Bronchus fibroblast of lung (primary cell): ENCODE measurements around a stretch of chr6.

GRCh38 chr6:95545263-95545731, 32.0 kb upstream of the MANEA start:
- RAMPAGE, long total RNA: no peak

DNA sequence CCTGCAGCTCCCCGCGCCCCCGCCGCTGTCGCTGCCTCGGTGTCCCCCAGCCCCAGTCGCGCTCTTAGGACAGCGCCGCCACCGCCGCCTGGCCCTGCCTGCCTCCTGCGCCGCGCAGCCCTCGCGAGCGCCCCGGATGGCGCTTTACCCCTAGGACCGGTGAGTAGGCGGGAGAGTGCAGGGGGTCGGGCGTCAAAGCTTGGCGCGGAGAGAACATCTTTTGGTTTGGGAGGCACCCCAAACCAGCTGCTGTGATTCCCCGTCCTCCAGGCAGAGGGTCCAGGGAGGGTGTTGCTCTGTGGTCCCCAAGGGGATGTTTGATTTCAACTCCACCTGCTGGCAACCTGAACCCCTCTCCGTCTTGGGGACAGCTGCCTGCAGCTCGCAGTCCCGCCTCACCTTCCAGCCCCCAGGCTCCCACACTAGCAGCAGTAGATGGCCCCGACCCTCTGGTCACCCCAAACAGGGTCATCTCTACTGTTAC, 322 bp downstream of the FUT9 start:
- RAMPAGE, long total RNA: no peak

DNA sequence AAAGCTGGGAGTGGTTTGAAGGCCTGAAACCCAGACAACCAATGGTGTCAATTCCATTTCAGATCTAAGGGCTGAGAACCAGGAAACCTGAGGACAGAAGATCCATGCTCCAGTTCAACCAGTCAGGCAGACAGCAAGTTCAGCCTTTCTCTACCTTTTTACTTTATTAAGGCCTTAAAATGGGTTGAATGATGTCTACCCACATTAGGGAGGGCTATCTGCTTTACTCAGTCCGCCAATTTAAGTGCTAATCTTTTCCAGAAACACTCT, 170.8 kb downstream of the FUT9 start:
- RAMPAGE, long total RNA: no peak

DNA sequence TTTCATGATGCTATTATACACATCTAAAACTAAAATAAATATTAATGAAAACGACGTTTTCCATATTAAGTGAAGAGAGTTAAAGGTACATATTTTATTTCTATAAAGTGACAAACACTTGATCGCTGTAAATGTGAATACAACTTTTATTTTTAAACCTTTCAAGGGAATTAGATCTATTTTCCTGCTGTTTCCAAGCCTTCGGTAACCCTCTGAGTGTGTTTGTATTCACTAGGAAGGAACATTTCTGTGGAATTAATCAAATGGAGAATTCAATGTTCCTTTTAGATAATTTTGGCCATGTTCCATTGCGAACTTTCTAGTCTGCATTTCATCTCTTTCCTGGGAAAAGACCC, 38.7 kb downstream of the FHL5 start:
- RAMPAGE, long total RNA: no peak

DNA sequence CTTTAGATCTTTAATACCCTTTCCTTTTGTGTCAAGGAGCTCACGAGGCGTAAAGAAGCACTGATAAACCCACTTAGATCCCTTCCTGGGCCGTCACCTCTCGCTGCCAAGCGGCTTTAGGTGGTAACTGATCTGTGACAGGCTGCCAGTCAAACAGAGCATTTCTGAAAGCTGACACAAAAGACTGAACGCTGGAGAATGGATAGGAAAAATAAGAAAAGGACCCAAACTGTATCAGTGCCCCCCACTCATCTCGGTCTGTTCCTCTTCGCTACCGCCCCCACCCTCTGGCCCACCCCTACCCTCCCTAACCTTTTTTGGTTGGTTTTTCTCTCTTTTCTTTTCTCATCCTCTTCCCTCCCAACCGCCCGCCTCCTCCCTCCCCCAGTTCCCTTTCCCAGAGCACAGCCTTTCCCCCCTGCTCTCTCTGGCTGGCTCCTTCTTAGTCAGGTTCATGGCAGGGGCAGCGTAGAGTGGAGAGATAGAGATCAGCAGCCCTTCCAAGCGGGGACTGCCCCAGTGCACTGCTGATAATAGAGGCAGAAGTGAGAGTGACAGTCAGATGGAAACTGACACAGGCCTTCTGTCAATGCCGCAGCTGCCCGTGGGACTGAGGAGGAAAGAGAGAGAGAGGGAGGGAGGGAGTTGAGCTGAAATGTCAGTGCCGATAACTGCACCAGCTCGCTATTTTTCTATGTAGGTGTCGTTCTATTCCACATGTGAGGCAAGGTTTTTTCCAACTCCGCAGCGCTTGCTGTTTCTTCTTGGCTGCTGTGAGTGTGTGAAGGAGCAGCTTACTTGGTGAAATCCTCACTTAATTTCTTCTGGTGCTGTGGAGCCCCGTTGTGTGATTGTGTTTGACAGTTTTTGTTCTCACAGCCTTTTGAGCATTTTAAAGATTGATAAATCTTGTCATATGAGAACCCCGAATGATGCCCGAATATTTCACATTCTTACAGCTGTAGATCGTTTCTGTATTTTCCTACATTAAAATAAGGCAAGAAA, 386.1 kb upstream of the MMS22L start:
- RAMPAGE, long total RNA: no peak

- RAMPAGE, long total RNA: no peak
These were observed 1.5 kb downstream of the POU3F2 start for GRCh38 chr6:98835590-98836471.

DNA sequence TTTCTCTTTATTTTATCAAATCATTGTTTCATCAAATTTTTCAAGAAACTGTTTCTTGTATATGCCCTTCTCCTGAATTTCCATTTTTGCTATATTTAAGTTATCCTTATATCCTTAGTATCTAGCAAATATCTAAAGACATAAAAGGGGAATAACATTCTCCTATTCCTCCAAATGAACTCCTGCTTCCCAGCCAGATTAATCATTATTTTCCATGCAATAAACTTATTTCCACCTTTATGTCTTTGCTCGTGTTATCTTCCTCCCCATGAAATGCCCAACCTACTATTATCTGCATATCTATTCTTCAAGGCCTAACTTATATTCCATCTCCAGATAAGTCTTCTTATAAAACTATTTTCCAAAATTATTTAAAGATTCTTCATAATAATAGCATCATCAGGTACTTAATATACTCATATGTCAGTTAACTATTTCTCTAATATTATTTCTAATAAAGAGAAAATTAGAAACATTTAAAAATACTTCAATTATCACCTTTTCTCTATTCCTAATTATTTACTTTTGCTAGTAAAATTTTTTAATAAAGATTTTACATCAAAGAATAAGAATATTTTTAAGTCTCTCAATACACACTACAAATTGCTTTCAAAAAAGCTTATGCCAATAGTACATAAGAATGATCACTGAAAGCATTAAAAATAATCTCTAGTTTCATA, 29.4 kb downstream of the FBXL4 start:
- RAMPAGE, long total RNA: no peak

GRCh38 chr6:99335135-99335525, 14.3 kb downstream of the FAXC start:
- RAMPAGE, long total RNA: no peak

GRCh38 chr6:99400004-99400490, 6.1 kb upstream of the COQ3 start:
- RAMPAGE, long total RNA: no peak

DNA sequence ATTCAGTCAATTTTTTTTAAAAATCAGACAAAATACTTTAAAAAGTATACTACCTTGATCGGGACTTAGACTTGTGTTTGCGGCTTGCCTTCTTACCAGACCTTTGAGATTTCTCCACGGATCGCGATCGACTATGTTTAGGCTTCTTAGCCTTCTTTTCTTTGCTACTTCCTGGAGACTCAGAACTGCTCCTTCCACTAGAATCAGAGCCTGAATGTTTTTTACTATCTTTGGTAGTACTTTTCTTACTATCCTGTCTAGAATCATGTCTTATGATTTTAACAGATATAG, 6.4 kb upstream of the COQ3 start:
- RAMPAGE, long total RNA: no peak

DNA sequence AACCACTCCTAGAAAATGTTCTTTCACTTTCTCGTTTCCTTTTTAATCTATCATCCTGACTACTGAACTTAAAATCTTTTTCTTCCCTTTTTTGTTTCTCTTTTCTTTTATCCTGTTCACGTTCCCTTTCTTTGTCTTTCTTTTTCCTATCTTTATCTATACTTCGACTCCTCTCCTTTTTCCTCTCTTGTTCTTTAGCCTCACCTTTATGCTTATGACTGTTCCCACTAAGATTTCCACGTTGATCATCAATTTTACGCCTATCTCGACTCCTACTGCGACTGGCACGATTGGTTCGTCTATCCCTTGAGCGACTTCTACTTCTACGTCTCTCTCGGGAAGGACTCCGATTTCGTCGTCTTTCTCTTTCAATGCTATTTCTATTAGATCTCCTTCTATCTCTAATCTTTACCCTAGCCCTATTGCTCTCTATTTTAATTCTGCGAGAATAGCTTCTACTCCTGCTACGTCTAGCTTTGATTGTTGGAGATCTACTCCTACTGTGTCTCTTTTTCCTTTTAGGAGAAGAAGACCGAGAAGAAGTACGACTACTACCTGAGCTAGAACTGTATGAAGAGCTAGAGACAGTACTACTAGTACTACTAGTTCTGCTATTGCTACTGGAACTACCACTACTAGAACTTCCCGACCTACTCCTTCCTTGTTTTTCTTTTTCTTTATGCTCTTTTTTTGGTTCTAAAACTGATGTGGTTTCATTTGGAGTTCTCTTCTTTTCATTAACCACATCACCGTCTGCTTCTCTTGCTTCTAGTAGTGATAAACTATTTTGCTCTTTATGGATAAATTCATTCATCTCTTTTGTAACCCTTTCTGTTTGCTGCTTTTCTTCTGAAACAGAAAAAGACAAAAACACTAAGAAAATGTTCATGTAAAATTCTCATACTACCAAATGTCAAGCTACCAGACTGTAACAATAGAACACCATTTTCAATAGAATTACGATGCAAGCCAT, 7.1 kb upstream of the COQ3 start:
- RAMPAGE, long total RNA: no peak

DNA sequence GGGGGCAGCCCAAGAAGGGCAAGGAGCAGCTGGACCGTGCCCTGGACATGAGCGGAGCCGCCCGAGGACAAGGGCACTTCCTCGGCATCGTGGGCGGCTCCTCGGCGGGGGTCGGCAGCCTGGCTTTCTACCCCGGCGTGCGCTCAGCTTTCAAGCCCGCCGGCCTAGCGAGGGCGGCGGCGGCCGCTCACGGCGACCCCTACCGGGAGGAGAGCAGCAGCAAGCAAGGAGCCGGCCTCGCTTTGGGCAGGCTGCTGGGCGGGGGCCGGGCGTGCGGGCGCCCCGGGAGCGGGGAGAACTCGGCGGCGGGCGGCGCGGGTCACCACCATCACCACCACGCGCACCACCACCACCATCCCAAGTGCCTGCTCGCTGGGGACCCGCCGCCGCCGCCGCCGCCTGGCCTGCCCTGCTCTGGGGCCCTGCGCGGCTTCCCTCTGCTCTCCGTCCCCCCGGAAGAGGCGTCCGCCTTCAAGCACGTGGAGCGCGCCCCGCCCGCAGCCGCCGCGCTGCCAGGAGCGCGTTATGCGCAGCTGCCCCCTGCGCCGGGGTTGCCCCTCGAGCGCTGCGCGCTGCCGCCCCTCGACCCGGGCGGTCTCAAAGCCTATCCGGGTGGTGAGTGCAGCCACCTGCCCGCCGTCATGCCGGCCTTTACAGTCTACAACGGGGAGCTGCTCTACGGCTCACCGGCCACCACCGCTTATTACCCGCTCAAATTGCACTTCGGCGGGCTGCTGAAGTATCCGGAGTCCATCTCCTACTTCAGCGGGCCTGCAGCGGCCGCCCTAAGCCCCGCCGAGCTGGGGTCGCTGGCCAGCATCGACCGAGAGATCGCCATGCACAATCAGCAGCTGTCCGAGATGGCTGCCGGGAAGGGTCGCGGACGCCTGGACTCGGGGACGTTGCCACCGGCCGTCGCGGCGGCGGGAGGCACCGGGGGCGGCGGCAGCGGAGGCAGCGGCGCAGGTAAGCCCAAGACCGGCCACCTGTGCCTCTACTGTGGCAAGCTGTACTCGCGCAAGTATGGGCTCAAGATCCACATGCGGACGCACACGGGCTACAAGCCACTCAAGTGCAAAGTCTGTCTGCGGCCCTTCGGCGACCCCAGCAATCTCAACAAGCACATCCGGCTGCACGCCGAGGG, 7.1 kb downstream of the PRDM13 start:
- RAMPAGE, long total RNA: no peak

GRCh38 chr6:100464175-100464645, 511 bp downstream of the SIM1 start:
- RAMPAGE, long total RNA: no peak

- RAMPAGE, long total RNA: no peak
These were observed 22.8 kb upstream of the SIM1 start for GRCh38 chr6:100487602-100487881.

DNA sequence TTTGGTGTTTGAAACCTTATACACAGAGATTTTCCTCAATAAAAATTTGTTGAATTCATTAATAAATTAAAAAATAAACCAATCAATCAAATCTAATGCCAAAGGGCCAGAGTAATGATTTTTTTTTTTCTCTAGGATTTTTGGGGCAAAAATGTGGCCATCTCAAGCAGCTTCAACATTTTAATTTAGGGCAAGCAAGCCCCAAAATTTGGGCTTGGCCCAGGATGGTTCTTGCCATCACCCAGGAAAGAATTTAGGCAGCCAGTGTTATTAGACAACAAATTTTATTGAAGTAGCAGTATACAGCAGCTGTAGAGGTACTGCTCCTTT, 576.5 kb downstream of the GRIK2 start:
- RAMPAGE, long total RNA: no peak

- RAMPAGE, long total RNA: no peak
These were observed 15.8 kb upstream of the LIN28B start for GRCh38 chr6:104940794-104941818.

- RAMPAGE, long total RNA: no peak
These were observed 836 bp upstream of the LIN28B start for GRCh38 chr6:104956129-104956412.

DNA sequence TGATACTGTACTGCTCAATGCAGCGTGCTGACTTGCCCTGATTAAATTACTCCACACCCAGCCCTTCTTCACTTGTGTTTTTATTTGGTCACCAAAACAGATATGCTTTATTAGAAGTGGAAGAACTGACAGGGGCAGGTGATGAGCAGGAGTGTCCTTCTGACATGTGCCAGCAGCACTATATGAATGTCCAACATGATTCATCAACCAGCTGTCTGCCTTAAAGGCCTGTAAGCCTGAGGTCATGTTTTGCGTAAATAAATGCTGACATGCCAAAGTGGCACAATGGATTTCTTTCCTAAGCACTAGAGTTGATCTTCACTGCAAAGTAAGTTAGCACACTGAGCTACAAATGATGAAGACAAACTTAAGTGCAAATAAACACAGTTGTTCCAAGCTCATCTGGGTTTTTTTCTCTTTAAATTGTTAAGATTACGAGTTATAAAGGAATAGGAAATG, 15.3 kb downstream of the POPDC3 start:
- RAMPAGE, long total RNA: no peak

DNA sequence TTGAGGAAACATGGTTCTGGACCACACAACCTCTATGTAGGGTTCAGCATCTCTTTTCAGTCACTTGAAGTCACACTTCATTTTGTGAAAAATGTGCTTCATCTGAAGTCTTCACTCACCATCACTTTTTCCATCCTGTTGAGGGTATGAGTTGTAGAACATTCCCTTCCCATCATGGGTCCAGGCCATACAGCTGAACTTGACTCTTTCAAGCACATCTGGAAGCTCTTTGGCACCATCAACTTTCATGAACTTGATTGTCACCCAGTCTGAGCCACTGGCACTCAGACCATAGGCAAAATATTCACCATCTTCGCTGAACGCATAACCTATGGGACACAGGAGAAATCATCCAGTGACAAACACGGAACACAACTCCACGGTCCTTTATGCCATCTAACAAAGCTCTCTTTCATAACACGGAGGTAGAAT, 29.6 kb downstream of the PREP start:
- RAMPAGE, long total RNA: no peak

- RAMPAGE, long total RNA: no peak
These were observed 201.4 kb upstream of the PREP start for GRCh38 chr6:105604144-105604734.